Melanocyte of skin (primary cell): Measurements from ENCODE around the genes SMPDL3B, ATP5IF1 and PHACTR4.

DNA sequence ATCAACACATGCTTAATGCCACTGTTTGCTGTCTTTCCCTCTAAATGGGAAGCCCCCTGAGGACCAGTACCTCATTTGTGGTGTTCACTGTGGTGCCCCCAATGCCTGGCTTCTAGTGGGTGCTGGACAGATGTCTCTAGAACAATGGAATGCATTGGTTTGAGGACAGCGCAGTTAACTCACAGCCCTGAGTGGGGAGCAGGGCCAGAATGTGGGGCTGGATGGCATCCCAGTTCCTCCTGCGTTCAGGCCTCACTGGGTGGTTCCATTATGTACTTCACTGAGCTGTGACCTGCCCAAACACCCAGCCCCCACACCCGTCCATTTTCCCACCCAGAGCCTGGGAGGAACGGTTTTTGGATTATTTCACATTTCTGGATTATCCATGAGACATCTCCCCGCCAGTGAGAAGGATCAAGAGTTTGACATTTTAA is 55.2 kb upstream of the WASF2 start:
- CAGE, long polyA plus RNA, 2 experiments, result no peak in any of the 2 experiments

- CAGE, long polyA plus RNA, 2 experiments, result no peak in any of the 2 experiments
Observed at GRCh38 chr1:27554168-27554701, 49.7 kb downstream of the AHDC1 start.

- CAGE, long polyA plus RNA, 2 experiments, result no peak in any of the 2 experiments
Observed at GRCh38 chr1:27556954-27558464, 46.4 kb downstream of the AHDC1 start.

DNA sequence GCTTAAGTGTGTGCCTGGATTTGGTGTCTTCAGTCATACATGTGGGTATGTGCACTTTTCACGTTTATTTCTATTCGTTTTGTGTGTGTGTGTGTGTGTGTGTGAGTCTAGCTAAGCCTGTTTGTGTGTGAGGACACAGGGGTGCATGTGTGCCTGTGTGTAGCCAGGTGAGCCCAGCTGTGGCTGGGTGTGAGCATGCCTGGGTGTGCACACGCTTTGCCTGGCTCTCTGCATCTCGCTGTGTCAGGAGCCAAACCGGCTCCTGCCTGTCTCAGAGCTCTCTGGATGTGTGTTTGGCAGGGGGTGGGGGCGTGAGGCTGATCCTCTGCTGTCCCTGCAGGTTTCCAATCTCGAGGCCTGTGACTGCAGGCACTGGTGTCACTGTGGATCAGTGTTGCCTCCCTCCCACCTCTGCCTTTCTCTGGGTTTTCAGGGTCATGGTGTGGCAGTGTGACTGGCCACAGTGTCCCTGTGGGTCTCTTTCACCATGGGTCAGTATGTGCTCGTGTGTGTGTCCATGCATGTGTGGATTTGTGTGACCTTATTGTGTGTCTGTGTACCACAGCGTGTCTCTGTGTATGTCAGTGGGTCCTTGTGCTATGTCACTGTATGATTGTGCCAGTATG is 43.7 kb downstream of the AHDC1 start:
- CAGE, long polyA plus RNA, 2 experiments, result no peak in any of the 2 experiments

- CAGE, long polyA plus RNA, 2 experiments, result no peak in any of the 2 experiments
Observed at GRCh38 chr1:27577468-27577829, 26.5 kb downstream of the AHDC1 start.

DNA sequence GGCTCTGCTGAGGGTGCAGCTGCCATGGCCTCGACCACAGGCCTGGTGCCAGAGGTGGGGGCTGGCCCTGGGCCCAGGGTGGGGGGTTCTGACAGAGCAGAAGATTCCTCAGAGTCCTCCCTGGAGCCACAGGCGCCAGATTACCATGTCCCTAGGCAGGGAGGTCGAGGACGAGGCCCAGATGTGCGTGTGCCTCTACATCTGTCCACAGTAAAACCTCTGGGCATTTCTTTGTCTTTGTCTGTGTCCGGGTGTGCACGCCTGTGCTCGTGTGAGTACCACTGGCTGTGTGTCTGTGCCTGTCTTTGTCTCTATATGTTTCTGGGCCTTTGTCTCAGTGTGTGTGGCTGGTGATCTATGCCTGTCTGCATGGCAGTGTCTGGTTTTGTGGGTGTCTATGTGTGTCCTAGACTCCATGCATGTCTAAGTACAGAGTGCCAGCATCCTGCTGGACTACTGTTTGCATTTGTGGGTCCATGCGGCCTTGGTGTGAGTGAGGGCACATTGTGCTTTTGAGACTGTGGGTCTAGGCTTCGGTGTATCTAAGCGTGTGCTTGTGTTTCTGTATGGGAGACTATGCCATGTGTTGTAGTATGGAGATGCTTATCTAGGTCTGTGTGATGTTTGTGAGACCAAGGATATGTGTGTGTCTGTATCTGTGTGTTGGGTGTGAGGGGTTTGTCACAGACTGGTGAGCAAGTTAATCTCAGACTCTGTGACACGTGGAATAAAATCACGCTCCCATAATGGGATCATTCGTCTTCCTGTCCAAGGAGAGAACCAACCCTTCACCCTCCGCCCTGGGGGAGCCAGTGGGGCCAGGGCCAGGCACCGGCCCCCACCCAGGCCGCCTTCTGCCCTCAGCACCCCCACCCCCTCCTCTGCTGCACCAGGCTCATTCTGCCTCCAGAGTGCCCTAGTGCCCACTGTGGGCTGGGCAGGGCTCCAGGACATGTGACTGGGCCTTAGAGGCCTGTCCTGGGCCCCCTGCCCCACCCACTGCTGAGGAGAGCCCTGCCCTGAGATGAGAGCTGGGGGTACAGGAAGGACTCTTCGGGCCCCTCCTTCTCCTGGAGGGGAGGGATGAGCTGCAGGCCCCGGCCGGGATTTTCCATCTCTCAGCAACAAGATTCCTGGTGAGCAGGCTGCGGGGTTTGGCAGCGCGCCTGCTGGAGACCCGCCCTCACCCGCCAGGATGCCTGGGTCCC is 14.5 kb downstream of the AHDC1 start:
- CAGE, long polyA plus RNA, 2 experiments, result no peak in any of the 2 experiments

DNA sequence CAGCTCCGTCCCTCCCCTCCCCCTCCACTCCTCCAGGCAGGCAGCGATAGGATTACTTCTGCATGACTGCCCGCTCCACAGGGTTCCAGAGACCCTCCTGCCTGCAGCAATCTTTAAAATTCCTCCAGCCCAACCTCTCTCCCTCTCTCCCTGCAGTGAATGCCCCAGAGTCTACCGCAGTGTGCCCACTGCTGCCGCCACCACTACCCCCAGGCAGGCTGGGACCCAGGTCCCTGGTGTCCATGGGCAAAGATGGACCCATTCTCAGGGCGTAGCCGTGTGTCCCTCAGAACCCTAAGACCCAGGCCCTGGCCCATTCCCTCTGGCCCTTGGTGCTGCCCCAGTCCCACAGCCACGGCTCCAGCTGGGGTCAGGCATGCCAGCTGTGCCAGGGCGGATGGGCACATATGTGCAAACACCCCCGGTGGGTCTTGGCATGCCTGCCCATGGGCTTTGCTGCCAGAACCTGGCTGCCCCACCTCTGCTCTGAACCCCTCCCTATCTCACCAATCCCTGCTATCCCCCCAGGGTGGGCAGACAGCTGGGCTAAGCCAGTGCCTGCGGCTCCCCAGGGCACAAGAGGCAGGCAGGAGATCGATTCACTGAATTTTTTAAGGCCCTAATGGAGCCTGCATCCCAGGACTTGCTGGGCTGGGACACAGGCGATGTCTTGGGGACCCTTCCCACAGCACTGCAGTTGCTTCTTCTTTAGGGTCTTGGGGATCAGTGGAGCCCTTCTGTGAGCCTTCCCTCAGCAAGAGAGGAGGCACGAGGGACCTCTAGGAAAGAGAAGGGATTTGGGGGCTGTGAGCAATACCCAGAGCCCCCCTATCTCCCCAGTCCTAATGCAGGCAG is 10.5 kb downstream of the AHDC1 start:
- CAGE, long polyA plus RNA, 2 experiments, result no peak in any of the 2 experiments

DNA sequence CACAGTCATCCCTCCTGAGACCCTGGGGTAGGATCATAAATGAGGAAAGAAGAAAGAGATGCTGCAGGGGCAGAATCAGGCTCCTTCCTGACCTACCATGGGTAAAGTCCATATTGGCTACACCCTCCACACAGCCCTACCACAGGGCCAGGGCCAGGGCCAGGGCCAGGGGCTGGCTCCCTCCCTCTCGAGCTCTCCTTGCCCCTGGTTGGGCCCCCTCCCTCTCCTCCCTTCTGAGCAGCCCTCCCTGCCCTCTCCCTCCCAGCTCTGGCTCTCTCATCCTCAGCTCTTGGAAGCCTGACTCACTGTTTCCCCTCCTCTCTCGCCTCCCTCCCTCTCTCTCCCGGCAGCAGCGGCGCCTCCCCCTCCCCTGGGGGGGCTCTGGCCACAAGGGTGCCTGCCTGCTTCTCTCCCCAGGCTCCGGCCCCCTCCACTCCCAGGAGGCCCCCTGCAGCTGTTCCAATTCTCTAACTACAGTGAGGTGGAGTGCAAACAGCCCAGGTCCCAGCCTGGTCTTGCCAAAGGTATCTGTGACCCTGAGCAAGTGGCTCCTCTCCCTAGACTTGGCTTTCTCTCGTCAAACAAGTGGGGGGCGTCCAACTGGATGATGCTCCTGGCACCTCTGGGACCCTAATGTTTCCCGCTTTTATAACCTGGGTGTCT is 4.8 kb downstream of the AHDC1 start:
- CAGE, long polyA plus RNA, 2 experiments, result no peak in any of the 2 experiments

DNA sequence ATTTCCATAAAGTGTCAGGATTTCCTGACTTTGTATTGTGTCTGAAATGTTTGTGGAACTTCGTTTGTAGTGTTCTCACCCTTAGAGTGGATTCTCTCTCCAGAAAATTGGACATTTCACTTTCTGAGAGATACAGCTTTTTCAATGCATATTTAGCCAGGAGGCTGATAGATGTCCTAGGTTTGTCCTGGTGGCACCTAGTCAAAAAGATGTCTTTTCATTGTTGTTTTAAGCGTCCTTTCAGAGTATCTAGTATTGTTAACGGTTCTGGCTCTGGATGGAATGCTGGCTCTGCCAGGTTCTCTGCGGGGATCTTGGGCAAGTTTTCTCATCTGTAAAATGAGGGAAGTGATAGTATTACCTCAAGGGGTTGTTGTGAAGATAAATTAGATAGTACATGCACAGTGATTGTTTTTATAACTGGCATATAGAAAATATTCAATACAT is 19.3 kb downstream of the FAM76A start:
- CAGE, long polyA plus RNA, 2 experiments, result no peak in any of the 2 experiments

DNA sequence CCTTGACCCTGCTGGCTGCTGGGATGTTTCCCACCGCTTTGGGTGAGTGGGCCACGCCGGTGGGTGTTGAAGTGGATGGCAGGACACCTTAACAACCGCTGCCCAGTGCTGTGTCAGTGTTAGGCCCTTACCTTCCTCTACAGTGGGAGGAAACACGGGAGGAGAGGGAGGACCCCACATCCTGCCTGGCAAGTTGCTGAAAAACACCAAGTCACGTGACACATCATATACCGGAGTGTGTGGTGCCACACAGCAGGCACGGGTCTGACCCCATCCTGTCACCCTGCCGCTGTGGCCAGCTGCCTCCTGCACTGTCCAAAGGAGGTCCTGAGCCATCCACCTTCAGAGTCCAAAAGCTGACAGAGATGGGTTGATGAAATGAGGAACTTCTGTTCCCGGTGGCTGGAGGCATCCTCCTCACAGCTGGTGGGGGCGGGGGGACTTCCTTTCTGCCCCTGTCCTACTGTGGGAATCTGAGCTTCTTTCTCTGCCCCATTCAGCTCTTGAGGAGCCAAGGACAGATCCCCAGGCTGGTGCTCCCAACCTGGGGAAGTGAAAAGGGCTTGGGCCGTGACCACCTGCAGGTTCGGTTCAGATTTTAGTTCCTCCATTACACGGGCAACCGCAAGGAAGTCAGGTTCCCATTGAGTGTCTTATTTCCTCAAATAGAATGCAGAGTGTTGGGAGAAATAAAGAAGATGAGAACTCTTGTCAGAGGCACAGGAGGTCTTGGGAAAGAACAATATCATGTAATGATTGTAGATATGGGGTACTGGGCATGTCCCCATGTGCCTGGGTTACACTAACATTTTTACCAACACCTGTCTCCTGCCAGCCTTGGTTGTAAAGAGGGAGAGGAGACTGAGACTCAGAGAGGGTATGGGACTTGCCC is 3.1 kb upstream of the THEMIS2 start:
- CAGE, long polyA plus RNA, 2 experiments, result no peak in any of the 2 experiments

DNA sequence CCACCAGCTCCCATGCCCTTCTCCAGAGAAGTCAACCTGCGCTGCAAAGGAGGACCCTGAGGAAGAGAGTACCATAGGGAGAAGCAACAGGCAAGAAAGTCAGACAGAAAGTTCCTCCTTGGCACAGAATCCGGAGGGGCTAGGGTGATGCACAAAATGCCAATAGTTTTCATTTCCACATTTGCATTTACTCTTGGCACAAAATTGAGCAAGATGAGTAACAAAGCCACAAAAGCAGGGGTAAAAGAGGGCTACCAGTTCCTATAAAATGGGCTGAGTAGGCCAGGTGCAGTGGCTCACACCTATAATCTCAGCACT is 15.3 kb downstream of the THEMIS2 start:
- CAGE, long polyA plus RNA, 2 experiments, result no peak in any of the 2 experiments

DNA sequence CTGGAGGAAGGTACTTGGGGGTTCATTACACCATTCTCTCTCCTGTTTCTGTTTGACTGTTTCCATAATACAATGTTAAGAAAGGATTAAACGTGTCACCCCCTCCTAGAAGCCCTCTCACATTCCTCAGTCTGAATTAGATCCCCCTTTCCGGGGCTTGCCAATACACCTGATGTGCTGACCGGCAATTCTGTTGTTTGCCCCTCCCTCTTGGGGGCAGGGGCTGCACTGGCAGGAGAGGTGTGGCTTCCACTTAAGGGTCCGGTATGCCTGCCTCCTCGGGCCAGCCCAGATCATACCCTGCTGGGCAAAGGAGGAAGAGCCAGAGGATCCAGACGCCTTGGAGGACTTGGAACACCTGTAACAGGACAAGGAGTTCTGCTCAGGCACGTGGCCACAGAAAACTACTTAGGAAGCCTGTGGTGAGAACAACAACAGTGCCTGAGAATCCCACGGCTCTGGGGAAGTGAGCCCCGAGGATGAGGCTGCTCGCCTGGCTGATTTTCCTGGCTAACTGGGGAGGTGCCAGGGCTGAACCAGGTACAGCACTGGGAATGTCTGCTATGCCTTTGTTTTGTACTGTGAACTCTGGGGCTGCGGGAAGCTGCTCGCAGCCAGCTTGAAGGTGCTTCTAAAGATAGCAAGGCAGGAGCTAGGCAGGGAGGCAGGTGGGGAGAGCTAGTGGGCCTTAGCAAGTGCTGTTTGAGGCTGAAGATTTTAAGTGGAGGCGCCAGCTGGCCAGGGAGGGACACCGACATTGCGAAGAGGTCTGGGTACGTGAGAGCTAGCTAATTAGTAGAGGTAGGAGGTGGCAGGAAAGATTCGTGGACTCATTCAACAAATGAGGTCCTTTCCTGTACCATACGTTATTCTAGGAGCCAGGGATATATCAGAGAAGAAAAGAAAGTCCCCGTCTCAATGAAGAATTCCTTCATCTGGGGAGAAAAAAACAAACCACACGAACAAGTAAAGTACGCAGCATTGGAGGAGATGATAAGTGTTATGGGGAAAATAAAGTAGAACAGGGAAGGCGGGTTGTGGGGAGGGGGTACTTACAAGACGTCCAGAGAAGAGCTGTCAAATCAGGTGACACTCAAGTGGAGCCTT is at the start of gene SMPDL3B:
Gene SMPDL3B, plus strand, starts transcription at position 296 of the 1,107 bp plus-strand sequence.
- CAGE, long polyA plus RNA, 2 experiments, result no peak in any of the 2 experiments

- CAGE, long polyA plus RNA, 2 experiments, result no peak in any of the 2 experiments
Observed at GRCh38 chr1:27992271-27992856, 32.6 kb downstream of the XKR8 start.

DNA sequence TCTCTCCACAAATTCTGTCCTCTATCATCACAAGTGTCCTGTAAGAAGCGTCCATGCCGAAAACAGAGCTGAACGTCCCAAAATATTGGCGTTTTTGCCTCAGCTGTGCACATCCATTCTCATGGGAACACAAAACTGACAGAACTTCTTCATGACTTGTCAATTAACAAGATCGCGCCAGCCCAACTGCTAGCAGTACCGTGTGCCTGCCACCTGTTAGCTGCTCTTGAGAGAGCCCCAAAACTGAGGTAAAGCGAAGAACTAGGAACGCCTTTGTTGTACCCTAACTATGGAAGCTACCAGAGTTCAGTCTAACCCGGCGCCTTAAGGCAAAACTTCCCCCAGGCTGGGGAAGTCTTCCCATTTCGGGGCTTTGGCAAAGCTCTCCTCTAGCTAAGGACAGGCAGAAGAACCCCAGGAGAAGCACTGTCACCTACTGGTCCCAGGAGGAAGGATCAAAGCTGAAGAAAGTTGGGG is 784 bp downstream of the EYA3 start:
- CAGE, long polyA plus RNA, 2 experiments, result no peak in any of the 2 experiments

- CAGE, long polyA plus RNA, 2 experiments, result start-site peak on the plus strand in 2 of 2 experiments, at chr1:28236099-28236171 at its widest, 793 to 1,501 reads per replicate
Observed at GRCh38 chr1:28236038-28236847, at the start of gene ATP5IF1. Gene ATP5IF1 (plus strand): TSS chr1:28236124.

DNA sequence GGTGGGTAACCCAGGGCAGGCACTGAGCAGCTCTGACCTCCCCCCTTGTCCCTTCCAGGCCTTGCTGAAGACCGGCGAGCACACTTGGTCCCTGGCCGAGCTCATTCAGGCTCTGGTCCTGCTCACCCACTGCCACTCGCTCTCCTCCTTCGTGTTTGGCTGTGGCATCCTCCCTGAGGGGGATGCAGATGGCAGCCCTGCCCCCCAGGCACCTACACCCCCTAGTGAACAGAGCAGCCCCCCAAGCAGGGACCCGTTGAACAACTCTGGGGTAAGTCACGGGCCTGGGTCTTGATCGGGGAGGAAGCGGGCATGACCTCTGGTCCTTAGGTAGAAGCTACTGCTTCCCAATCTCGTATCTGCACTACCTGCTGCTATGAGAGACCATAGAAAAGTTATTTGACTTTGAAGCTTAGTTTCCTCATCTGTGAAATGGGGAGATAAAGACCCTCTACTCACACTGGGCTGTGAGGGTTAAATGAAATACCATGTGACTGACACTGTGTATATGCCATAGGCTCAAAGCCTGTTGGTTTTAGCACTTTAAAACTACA is 13.3 kb downstream of the SESN2 start:
- CAGE, long polyA plus RNA, 2 experiments, result no peak in any of the 2 experiments

DNA sequence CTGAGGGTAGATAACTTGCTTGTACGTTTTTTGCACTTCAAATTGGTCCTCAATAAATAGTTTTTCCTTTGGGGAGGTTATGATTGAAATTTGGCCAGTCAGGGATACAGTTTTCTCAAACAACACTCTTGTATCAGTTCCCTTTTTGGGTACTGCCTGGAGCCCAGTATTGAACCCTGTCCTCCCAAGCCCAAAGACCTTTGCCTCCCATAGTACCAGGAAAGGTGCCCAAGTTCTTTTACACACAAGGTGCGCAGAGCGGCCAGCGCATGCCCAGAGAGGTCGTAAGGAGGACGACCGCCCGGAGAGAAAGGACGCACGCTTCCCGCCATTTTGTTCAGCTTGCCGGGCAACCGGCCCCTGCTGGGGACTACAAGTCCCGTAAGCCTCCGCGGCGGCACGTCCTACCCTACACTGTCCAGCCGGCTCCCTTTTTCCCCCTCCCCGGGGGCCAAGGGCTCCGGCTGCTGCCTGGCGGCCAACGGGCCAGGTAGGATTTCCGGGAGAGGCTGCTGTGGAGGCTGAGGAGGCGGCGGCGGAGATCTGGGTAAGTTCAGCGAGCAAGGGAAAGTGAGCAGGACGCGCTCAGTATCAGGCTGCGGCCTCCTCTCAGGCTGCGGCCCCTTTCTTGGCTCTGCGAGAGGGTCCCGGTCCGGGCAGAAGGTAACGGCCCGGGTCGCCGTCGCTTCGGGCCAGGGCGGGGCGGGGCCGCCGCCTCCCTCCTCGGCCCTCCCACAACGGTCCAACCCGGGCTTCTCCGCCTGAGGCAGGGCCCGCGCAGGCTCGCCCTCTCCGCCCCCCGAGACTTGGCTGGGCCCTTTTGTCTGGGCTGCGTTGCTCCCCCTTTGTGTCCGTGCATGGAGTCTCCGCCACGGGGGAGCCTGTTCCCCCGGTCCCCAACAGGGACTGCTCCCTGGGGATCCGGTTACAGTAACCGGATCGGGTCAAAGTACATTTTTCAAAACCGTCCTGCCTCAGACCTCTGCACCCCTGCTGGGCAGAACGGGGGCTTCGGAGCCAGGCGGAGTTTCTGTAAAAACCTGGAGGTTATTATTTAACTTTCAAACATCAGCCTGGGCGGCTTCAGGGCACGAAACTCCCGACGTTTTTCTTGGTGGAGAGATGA is at the start of gene PHACTR4:
Gene PHACTR4, plus strand, starts transcription at position 462 of the 1,126 bp plus-strand sequence.
- CAGE, long polyA plus RNA, 2 experiments, result no peak in any of the 2 experiments

GRCh38 chr1:28505625-28505735 is 363 bp upstream of the RCC1 start:
- CAGE, long polyA plus RNA, 2 experiments, result no peak in any of the 2 experiments

GRCh38 chr1:28506880-28507611 is 1.2 kb downstream of the RCC1 start:
- CAGE, long polyA plus RNA, 2 experiments, result no peak in any of the 2 experiments

DNA sequence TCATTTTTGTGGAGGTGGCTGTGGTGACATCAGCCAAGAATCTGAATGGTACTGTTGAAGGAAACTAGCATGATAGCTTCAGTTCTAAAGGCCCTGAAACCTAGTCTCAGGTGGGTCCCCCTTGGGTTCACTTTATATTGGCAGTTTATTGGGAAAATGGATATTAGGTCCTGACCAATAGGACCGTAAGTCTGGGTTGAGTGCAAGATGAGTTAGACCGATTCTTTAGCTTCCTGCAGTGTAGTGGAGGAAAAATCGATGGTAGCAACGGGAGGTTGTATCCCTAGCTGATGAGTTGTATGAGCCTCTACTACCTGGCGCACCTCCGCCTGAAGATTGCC is 3.8 kb downstream of the RCC1 start:
- CAGE, long polyA plus RNA, 2 experiments, result no peak in any of the 2 experiments